Retinal pigment epithelial cell (primary cell): ENCODE measurements around the gene EMILIN2.

- RRBS: no CpG with 5 or more reads among the region's 5 CpGs
These were observed 12.1 kb downstream of the USP14 start for GRCh38 chr18:170271-170999.

DNA sequence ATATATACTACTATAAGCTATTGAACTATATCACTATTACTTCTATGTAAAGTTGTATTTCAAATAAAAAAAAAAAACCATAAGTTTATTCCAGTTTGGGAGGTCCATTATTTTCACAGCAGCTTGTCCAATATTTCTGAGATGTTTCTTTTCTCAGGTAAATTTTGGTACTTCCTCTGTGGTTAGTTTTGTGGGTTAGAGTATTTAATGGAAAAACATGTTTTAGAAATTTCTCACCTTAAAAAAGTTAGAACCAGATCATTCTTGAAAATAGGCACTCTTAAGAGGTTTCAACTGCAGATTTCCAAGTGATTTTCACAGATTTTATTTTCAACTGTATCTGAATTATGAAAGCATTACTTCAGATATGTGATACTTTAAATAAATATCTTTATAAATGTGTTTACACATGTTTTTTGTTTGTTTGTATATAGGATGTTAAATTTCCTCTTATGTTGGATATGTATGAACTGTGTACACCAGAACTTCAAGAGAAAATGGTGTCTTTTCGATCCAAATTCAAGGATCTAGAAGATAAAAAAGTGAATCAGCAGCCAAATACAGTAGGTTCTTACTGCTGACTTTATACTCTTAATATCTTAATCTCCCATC, 45.9 kb downstream of the USP14 start:
- RRBS: no CpG with 5 or more reads among the region's 1 CpG

- RRBS: no CpG with 5 or more reads among the region's 8 CpGs
These were observed 954 bp upstream of the COLEC12 start for GRCh38 chr18:501497-501813.

- RRBS: no CpG with 5 or more reads among the region's 12 CpGs
These were observed 18.4 kb upstream of the COLEC12 start for GRCh38 chr18:518792-519362.

- RRBS: no CpG with 5 or more reads among the region's 30 CpGs
These were observed 656 bp upstream of the ENOSF1 start for GRCh38 chr18:713044-713528.

GRCh38 chr18:727305-728245, 15.1 kb upstream of the ENOSF1 start:
- RRBS: no CpG with 5 or more reads among the region's 9 CpGs

- RRBS: no CpG with 5 or more reads among the region's 10 CpGs
These were observed 1.6 kb downstream of the YES1 start for GRCh38 chr18:810139-811179.

DNA sequence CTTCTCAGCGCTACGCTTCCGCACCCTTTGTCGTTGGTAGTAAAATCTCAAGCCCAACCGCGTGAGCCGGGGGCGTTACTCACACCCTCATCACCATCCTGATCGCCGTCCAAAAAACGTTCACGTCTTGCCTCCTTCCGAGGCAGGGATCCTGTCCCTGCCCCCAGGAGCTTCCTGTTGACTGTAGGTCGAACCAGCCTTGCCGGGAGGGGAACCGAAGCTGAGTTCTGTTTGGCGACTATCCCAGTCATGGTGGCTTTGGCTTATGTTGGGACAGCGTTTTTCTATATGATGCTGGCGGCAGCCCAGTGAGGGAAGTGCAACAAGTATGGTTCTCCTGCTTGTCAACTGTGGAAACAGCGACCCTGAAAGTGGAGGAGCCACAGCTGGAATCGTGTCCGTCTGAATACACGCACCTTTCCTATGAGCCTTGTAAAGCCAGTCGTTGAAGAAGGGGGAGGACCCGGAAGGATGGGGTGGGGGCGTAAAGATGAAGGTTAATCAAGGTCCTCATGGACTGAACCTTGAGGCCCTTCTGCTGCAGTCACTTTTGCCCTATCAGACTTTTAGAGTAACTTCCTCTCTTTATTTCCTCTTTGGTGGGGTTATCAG, 887 bp upstream of the YES1 start:
- RRBS: no CpG with 5 or more reads among the region's 26 CpGs

DNA sequence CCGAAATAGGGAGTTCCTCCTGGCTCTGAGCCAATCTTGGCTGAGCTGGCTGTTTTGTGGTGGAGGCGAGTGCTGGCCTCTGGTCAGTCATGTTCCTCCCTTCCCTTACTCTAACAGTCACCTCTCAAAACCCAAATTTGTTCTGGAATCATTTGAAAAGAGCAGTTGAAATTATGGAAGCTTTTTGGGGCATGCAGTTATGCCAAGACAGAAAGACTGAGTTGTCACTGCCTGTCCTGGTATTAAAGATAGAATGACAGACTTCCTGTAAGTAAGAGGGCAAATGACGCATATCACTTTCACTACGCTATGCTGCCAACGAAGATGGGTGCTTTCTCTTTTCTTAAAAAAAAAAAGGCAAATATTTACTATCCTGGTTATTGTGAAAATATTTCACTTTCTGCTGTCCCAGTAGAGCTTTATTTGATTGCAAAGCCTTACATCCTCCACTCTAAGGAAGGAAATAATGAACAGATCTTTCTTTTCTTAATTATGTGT, 607.3 kb downstream of the ADCYAP1 start:
- RRBS: no CpG with 5 or more reads among the region's 5 CpGs

DNA sequence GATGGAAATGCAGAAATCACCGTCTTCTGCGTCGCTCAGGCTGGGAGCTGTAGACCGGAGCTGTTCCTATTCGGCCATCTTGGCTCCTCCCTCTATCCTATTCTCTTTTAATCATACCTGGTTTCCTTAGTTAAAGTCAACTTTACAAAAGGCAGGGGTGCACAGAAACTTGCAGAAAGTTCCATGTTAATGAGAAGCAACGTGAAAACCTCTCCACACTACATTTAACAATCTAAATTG, 617.4 kb downstream of the ADCYAP1 start:
- RRBS: no CpG with 5 or more reads among the region's 6 CpGs

DNA sequence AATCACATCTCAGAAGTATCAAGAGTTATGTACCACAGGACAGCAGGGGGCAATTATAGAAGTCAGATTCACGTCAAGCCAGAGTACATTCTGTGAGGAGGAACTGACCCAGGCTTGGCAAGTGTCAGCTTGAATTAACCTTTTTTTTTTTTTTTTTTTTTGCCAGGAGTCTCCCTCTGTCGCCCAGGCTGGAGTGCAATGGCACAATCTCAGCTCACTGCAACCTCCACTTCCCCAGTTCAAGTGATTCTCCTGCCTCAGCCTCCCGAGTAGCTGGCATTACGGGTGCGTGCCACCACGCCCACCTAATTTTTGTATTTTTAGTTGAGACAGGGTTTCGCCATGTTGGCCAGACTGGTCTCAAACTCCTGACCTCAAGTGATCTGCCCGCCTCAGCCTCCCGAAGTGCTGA, 18.1 kb upstream of the SMCHD1 start:
- RRBS: no CpG with 5 or more reads among the region's 9 CpGs

GRCh38 chr18:2666695-2667299, 11.3 kb downstream of the SMCHD1 start:
- RRBS: no CpG with 5 or more reads among the region's 6 CpGs

- RRBS: no CpG with 5 or more reads among the region's 3 CpGs
These were observed 52.1 kb downstream of the SMCHD1 start for GRCh38 chr18:2707459-2708106.

GRCh38 chr18:2718868-2719347, 63.4 kb downstream of the SMCHD1 start:
- RRBS: no CpG with 5 or more reads among the region's 3 CpGs

DNA sequence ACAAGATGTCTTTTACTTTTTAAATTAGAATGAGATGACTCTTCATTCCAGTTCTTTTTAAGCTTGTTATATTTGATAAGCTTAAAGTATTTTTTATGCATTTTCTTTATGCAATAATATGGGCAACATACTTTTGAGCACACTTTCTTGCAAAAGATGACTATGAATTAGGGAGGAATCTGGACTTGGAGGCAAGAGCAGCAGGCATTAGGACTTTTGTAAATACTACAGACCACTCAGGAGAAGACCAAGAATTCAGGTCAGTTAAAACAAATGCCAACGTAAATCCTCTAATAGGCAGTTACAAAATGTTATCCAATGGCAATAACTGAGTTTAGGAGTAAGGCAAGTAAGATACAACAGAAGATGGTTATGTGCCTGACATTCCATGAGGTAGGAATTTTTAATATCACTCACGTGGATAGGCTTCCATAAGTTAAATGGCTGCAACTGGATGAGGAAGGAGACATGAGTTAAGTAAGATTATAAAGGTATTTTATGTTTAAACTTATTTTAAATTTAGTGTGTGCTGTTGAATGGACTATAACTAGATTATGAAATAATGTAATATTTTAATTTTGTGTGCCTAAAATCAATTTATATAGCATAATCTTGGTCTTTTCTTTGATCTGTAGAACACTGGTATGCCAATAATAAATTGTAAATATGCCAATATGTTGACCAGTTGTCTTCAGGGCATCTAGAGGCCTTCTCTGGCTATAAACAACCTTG, 75.4 kb downstream of the SMCHD1 start:
- RRBS: no CpG with 5 or more reads among the region's 2 CpGs

DNA sequence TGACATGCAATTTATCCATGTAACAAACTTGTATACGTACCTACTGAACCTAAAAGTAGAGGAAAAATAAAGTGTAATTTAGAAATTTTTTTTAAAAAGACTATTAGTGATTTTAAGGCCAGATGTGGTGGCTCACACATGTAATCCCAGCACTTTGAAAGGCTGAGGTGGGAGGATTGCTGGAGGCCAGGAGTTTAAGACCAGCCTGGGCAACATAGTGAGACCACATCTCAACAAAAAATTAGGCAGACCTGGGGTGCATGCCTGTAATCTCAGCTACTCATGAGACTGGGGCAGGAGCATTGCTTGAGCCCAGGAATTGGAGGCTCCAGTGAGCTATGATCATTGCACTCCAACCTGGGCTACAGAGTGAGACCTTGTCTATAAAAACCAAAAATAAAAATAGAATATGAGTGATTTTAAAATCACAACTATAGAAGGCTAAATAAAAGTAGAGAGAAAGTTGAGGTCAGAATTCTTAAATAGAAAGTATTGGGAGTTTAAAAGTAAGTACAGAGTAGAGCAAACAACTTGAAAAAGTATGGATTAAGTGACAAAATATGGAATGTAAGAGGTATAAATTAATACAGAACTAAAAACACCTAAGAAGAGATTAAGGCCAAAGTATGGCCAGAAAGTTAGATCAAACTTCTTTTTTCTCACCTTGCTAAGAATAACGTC, 81.9 kb downstream of the SMCHD1 start:
- RRBS: no CpG with 5 or more reads among the region's 2 CpGs

DNA sequence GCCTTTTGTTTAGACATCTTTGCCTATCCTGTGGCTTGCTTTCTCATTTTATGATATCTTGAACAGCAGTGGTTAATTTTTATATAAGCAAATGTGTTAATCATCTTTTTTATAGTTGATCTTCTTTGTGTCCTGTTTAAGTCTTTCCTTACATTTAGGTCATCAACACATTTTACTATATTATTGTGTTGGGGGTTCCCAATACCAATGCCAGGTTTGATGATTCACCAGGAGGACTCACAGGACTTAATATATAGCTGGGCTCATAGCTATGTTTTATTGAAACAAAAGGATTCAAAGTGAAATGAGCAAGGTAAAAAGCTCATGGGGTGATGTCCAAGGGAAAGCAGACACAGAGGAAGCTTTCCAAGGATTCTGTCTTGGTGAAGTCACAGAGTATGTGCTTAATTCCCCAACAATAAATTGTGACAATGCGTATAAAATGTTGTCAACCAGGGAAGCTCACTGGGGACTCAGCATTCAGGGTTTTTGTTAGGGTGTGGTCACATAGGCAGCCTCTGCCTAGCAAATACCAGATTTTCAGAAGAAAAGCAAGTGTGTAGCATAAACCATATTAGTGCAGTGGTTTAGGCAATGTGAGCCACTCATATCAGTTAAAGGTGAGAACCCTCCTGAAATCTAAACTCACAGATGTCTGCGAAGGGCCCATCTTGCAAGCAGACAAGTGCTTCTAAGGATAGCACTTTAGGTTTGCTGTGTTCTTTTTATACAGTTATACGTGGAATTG, 92.6 kb upstream of the EMILIN2 start:
- RRBS: no CpG with 5 or more reads among the region's 3 CpGs

DNA sequence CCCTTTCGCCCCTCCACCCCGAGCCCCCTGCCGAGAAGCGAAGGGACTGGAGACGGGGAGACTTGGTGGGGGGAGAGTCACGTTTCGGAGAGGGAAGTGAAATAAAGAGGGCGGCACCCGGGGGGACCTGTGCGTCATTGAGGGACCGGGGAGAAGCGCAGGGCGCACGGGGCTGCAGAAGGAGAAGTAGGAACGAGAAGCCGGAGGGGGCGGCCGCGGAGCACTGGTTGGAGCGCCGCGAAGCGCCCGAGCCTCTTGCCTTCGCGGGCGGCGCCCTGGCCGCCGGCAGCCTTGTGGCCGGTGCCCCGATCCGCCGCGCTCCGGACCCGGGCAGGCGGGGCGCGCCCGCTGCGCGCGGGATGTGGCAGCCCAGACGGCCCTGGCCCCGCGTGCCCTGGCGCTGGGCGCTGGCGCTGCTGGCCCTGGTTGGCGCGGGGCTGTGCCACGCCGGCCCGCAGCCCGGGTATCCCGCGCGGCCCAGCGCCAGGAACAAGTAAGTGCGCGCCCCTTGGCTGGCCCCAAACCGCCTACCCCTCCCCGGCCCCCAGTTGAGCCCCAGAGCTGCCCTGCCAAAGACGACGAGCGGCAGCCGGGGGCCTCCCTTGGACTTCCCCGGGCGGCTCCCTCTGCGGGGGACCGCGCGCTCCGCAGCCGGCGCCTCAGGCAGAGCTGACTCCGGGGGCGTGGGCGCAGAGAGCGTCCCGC, at the start of gene EMILIN2:
TSS of gene EMILIN2 (plus strand) at position 177 of the 705 bp plus-strand sequence.
- RRBS: 1% methylated on average over 35 of the region's 82 CpGs

DNA sequence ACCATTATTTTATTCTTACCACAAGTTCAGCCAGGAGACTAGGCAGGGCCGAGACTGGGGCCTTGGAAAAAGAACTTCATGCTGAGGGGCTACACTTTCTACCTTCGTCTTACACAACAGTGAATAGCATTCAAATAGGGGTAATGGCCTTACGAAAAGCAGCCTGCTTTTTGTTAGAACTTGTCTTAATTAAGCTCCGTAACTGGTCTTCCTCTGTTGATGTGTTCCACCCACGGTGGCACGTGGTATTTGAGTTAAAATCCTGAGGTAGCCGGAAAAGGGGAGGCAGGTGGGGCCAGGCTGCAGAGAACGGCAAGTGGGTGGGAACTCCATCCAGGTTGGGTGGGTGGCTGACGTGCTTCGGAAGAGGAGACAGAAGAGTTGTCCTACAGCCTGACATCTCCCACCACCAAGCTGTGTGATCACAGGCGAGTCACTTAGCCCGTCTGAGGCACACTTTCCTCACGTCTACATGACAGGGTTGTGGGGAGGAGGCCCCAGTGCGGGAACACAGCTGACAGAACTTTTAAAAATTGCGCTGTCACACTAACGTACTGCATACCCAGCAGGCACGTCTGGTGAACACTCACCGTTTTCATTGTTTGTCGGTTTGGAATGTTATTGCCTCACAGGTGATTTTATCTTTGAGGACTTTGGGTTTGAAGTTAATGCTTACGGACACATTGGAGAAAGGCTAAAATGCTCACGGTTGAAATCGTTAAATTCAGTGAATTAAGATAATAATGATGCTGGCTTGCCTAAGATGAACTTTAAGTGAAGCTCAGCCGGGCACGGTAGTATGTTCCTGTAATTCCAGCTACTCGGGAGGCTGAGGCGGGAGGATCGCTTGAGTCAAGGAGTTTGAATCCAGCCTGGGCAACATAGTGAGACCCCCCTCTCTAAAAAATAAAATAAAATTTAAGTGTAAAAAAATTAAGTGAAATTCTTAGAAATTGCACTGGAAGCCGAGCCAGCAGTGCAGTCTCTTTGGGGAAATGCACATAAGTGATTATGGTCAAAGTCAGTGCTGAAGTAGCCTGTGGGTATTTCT, 8.8 kb downstream of the EMILIN2 start:
- RRBS: no CpG with 5 or more reads among the region's 28 CpGs

DNA sequence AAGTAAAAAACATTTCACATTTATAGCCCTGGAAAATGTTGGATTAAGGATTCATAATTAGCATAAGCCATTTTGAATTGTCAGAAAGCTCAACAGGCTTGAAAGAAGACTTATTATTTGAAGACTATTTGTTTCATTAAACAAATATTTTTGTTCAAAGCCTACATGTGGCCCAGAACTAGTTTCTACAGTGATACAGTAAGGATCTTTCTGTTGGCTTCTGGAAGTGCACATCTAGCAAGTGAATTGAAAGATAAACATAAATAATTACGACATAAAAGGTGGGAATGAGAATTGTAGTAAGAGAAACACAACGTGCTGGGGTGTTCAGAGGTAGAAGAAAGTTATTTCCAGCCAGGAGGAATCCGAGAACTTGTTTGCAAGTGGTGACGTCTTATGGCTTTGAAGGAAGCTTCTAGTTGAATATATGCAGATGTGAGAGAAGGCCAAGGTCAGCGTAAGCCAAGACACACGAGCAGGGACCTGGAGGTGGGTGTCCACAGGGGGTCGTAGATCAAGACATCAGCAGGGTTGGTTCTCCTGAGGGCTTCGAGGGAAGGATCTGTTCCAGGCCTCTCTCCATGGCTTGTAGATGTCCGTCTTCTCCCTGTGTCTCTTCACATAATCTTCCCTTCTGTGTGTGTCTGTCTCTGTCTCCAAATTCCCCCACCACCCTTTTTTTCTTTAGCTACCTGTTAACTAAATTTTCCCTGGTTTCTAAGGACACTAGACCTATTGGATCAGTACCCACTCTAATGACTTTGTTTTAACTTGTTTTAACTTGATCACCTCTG, 23.7 kb downstream of the EMILIN2 start:
- RRBS: no CpG with 5 or more reads among the region's 9 CpGs